Kidney epithelial cell (primary cell): ENCODE measurements around a stretch of chr1.

DNA sequence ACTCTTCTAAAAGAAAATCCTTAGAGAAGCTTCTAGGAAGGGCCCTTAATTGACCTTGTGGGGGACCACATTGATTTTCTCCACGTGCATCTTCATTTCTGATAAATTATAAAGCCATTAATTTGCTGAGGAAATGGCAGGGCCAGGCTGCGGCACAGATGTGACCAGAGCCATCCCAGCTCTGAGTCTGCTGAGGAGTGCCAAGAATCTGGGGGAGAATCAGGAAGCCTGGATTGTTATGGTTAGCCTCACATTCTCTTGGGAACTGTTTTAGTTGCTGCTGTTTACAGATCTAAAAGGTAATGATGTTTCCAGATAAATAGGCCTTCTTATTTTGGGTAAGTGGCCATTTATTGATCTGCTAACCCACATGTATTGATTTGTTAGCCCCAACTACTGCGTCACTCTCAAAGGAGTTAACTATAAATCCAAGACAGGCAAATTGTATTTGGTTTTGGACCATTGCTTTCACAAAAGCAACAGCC is 16.3 kb downstream of the PROX1 start:
- RAMPAGE, long total RNA, result no peak
- RRBS, result no CpG with 5 or more reads among the region's 3 CpGs

DNA sequence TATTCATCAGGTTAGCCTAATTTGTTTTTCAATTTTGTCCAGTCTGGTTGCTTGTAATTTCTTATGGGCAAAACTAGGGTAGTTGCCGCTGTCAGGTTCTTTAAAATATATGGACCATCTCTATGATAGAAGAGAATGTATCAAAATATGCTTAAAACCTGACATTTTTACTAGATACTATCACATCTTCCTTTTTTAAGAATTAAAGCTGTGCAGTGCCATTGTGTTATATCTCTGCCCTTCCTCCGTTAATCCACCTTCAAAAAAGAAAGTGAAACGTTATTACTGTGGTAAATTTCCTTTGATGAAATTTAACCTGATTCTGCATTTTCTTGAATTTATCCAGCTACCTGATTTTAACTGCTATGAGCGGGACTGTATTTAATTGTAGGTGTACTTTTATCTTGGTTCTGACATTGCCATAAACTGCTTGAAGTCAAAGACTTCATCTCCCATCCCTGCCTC is 29.8 kb downstream of the SMYD2 start:
- RAMPAGE, long total RNA, result no peak
- RRBS, result no CpG with 5 or more reads among the region's 4 CpGs

- RAMPAGE, long total RNA, result no peak
- RRBS, result no CpG with 5 or more reads among the region's 6 CpGs
Observed at GRCh38 chr1:214362336-214362705, 81.4 kb downstream of the SMYD2 start.

- RAMPAGE, long total RNA, result no peak
- RRBS, result no CpG with 5 or more reads among the region's 13 CpGs
Observed at GRCh38 chr1:214404581-214405327, 123.8 kb downstream of the SMYD2 start.

GRCh38 chr1:214451649-214452198 is 99.7 kb downstream of the PTPN14 start:
- RAMPAGE, long total RNA, result no peak
- RRBS, result no CpG with 5 or more reads among the region's 5 CpGs

DNA sequence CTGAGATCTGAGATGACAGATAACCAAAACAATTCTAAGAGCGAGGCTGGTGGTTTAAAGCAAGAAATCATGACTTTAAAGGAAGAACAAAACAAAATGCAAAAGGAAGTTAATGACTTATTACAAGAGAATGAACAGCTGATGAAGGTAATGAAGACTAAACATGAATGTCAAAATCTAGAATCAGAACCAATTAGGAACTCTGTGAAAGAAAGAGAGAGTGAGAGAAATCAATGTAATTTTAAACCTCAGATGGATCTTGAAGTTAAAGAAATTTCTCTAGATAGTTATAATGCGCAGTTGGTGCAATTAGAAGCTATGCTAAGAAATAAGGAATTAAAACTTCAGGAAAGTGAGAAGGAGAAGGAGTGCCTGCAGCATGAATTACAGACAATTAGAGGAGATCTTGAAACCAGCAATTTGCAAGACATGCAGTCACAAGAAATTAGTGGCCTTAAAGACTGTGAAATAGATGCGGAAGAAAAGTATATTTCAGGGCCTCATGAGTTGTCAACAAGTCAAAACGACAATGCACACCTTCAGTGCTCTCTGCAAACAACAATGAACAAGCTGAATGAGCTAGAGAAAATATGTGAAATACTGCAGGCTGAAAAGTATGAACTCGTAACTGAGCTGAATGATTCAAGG is 38.8 kb downstream of the CENPF start:
- RAMPAGE, long total RNA, result no peak
- RRBS, result no CpG with 5 or more reads among the region's 5 CpGs

DNA sequence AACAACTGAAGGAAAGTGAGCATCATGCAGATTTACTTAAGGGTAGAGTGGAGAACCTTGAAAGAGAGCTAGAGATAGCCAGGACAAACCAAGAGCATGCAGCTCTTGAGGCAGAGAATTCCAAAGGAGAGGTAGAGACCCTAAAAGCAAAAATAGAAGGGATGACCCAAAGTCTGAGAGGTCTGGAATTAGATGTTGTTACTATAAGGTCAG is 43.4 kb downstream of the CENPF start:
- RAMPAGE, long total RNA, result no peak

DNA sequence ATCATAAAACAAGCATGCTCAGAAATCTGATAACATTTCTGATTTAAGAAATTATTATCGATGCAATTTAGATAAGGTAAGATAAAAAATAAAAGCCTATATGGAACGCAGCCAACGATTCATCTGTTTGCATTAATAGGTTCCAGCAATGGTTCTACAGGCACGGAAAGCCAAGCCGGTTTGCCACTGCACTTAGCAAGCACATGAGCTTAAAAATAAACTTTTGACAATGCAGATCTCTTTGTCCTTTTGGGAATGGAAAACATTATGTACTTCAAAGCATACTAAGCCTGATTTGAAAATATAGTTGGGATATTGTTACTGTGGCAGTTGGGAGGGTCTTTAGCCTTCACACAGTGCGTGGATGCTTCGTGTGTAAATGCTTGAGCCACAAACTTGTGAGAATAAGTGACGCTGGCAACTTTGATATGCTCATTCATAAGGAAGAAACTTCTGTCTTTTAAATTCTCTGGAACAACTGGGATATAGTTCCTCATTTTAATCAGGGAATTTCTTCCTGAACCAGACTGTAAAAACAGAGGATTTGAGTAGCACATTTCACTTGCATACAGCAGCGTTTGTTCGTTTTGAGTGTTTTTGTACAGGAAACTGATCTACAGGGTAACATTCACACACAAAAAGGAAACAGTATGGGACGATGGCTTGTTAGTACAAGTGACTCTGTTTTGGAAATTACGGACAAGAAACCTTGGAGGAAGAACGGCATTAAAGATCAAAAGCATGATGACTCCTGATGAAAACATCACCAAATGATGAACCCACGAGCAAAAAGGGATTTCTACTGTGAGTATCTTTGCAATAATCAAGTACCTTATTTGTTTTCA is 77.2 kb upstream of the KCNK2 start:
- RAMPAGE, long total RNA, result no peak
- RRBS, result no CpG with 5 or more reads among the region's 14 CpGs

GRCh38 chr1:215023407-215023886 is 59.1 kb upstream of the KCNK2 start:
- RAMPAGE, long total RNA, result no peak
- RRBS, result no CpG with 5 or more reads among the region's 4 CpGs

DNA sequence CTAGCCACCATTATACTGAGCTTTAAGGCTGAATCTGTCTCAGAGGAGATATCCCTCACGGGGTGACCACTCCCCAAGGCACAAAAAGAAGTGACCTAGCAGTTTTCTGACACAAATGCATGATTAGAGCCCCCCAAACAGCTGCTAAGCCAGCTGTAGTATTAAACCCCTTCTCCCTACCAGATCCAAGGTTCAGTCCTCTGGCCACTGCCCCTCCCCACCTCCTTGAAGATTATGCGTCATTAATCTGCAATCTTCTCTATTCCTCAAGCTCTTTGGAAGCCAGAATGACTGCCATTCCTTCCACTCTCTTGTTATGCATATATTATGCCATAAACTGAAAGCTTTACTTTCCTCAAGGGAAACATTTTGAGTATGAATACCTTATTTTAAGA is 74.7 kb downstream of the KCNK2 start:
- RAMPAGE, long total RNA, result no peak
- RRBS, result no CpG with 5 or more reads among the region's 2 CpGs

DNA sequence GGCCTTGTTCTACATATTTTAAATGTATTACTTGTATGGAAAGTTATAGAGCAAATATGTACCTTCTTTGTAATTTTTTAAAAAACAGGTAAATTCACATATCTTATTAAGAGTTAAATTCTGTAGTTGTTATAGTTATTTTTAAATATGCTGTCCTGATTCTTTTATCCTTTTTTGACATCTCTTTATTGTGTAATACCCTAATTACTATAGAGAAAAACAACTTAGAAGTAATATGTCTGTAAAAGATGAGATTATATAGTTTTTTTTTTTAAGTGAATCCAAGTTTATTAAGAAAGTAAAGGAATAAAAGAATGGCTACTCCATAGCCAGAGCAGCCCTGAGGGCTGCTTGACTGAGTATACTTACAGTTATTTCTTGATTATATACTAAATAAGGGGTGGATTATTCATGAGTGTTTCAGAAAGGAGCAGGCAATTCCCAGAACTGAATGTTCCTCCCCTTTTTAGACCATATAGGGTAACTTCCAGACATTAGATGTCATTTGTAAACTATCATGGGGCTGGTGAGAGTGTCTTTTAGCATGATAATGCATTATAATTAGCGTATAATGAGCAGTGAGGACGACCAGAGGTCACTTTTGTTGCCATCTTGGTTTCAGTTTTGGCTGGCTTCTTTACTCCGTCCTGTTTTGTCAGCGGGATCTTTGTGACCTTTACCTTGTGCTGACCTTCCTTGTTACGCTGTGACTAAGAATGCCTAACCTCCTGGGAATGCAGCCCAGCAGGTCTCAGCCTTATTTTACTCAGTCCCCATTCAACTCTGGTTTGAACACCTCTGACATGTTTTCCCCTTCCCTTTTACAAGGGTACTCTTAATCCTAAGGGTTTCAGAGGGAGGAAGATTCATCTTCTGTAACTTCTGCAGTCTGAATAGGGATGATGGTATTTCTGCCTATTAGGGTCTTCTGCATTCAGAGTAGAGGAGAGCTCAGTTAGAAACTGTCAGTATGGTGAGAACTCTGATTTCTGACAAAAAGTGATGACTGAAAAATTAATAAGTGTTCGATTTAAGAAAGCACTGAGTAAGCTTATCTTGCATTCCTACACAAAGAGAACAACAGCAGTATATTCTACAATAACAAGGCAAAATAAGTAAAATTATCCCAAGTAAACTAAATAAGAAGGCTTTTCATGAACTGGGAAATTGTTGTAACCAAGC is 16.1 kb downstream of the KCTD3 start:
- RAMPAGE, long total RNA, result no peak
- RRBS, result no CpG with 5 or more reads among the region's 6 CpGs

DNA sequence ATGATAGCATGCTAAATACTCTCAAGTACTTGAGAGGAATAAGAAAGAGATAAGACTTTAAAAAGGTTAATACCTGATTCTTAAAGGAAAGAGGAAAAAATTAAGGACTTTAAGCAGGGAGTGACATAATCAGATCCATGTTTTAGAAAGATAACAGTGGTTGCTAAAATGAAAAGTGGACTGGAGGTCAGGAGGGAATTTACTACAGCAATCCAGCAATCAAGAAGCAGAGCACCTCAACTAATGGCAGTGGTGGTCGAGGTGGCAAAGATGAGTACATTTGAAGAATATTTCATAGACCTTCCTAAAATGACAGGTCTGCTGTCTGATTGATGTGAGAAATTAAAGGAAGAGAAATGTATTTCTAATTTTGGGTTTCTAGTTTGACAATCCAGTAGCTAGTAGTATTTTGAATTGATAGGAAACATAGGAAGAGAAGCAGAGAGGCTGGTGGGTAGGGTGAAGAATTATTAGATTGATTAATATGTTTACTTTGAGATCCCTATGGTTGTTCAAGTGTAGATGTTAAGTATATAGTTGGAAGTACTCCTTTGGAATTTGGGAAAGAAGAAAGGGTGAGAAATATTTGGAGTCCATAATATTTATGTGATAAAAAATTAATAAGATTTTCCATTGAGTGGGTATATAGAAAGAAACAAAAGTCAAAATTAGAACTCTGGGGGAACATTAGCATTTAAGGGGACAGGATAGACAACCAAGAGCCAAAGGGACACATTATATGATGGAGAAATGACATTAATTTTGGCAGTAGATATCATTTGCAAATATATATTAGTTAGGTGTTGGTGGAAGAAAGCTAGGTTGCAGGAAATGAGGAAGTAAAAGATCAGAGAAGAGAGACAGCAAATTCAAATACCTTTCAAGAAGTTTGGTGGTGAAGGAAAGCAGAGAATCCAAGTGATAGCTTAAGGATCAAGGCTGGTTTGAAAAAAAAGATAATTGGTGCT is 29.0 kb downstream of the KCTD3 start:
- RAMPAGE, long total RNA, result no peak
- RRBS, result no CpG with 5 or more reads among the region's 1 CpG

DNA sequence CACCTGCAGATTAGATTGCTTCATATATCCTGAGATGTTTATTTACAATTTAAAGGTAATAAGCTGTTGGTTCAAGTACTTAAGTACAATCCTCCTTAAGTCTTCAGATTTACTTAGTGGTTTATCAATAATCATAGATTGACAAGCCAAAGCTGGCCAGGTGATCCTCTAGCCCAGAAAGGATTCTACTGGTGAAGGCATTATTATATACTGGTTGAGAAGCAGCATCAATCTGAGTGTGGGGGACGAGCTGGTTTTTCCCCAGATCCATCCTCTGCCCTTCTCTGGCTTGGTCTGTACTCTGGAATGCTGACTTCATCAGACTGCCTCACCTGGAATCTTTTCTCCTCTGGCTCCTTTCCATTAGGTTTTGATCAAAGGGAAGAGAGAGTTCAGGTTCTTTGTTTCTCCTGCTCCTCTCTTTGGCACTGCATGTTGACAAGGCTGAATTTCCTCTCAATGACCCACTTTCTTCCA is 93.9 kb downstream of the KCTD3 start:
- RAMPAGE, long total RNA, result no peak
- RRBS, result no CpG with 5 or more reads among the region's 1 CpG

GRCh38 chr1:216182890-216183559 is 240.2 kb downstream of the USH2A start:
- RAMPAGE, long total RNA, result no peak
- RRBS, result no CpG with 5 or more reads among the region's 7 CpGs

GRCh38 chr1:216425495-216426015 is 2.3 kb upstream of the USH2A start:
- RAMPAGE, long total RNA, result no peak
- RRBS, result no CpG with 5 or more reads among the region's 5 CpGs

DNA sequence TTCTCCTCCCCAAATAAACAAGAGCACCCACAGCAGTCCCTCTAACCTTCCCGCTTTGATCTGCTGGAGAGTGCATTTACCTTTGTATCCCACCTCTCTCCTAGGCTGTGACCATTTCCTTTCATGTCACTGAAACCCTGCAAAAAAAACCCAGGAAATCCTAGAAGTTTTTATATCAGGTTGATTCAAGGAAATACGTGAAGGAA is 108.4 kb upstream of the USH2A start:
- RAMPAGE, long total RNA, result no peak
- RRBS, result no CpG with 5 or more reads among the region's 2 CpGs

DNA sequence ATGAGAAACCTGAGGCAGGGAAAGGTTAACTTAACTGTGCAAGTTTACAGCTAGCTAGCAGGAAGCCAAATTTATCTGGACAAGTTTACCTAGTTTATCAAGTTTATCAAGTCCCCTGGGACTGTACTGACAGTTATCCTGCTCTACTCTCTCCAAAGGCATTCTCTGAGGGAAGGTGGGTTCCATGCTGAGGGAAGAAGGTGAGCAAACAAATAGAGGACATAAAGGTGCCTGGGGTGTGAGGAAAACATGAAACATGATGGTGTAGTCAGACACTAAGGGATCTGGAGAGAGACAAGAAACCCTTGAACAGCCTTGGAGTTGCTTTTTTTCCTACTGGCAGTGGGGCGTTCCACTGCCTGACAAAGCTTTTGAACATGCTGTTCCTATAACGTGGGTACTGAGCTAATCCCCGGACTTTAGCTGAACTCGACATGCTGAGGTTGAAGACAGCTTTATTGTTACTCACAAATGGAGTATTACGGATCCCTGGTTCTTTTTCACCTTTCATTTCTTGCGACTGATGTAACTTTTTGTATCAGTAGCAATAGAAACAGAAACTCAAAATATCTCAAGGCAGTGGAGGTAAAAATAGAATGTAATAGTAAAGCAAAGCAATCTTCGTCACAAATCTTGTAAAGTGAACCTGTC is 42.3 kb upstream of the ESRRG start:
- RAMPAGE, long total RNA, result no peak
- RRBS, result no CpG with 5 or more reads among the region's 7 CpGs

DNA sequence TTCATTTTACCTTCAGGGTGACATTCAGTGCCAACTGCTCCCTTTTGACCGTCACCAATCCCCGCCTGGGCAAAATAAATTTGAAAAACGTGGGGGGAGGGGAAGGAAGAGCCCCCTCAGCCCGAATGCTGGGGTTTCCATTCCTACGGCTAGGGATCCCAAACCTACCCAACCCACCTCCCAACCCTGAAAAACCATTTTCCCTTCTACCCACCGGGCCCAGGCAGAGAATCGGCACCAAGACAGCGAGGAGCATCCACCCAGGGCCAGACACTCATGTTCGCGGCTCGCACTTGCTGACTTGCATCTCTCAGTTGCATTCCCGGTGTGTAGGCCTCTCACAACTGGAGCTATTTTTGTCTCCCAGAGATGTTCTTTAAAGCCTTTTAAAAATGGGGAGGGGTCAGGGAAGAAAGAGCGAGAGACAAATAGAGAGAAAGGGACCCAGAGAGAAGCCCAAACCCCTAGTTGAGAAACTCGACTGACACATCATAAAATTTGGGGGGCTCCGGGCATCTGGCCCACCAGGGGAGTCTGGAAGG is 367.1 kb upstream of the ESRRG start:
- RAMPAGE, long total RNA, result no peak
- RRBS, result no CpG with 5 or more reads among the region's 15 CpGs

- RAMPAGE, long total RNA, result no peak
- RRBS, result no CpG with 5 or more reads among the region's 7 CpGs
Observed at GRCh38 chr1:218380019-218380993, 35.2 kb downstream of the TGFB2 start.

- RAMPAGE, long total RNA, result no peak
- RRBS, result no CpG with 5 or more reads among the region's 4 CpGs
Observed at GRCh38 chr1:219088716-219089432, 84.8 kb upstream of the LYPLAL1 start.